Epidermal melanocyte (primary cell): ENCODE measurements around a stretch of chr15.

DNA sequence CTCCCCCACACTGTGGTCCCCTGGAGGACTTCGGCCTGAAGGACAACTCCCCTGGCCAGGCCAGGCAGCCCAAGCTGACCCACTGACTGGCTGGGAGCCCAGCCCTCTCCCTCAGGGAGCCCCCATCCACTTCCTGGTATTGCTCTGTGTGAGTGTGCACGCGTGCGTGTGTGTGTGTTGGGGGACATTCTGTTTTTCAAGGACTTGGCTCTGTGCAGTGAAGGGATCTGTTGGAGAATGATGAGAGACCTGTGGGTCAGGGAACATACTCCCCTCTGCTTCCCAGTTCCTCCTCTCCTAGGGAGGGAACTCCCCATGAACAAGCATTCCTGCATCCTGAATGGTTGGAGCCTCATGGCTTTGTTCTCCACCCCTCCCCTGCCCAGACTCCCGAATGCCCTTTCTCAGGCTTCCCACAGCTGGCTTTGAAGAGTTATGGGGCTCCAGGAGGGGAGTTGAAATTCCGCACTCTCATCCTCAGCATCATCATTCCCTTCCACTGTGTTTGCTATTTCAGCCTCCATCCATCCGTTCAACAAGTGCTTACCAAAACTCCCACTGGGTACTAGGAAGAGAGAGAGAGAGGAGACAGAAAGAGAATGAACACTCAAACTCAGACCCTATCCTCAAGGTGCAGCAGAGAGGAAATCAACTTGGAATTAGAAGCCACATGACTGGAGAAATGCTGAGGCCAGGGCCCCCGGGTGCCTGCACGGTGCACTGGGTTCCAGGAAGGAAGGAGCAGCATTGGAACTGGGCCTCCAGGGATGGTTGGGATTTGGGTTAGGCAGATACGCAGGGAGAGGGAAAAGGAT lies 29.8 kb downstream of the CORO2B start:
- RRBS = no CpG with 5 or more reads among the region's 10 CpGs

- RRBS = no CpG with 5 or more reads among the region's 19 CpGs
Measured at GRCh38 chr15:68808586-68809738, 11.7 kb downstream of the ANP32A start.

DNA sequence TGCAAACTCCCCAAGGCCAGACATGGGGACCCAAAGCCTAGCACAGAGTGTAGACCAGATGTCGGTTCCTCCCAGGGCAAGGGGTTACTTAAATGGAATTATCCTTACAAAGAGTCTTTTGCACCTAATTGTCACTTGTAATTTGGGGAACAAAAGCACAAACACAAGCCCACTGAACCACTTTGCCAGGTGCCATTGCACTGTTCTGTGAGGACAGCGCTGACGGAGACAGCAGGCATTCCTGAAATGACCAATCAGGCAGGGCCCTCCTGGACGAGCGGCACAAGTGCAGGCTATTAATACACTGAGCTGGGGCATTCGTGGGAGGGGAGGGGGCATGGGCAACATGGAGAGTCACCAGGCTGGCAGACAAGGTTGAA lies 45.4 kb downstream of the NOX5 start:
- RRBS = no CpG with 5 or more reads among the region's 6 CpGs

DNA sequence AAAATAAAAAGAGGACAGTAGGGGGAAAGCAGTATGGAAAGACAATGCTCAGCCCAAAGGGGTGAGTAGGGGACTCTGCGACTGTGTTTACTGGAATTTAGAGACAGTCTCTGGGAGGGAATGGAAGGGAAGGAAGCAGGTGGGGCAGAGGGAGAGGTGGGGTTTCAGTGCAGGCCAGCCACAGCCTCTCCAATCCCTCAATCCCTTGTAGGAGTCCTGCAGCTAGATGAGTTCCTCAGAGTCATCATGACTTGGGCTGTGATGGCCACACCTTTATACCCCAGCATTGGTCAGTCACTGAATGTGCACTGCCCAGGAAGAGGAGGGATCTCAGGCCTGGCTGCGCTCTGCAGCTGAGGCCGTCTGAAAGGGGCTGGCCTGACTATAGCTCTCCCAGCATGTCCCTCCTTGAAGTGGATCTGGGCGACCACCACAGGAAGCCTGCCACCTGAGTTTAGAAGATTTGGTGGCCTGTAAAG lies 67.3 kb upstream of the GLCE start:
- RRBS = no CpG with 5 or more reads among the region's 4 CpGs

DNA sequence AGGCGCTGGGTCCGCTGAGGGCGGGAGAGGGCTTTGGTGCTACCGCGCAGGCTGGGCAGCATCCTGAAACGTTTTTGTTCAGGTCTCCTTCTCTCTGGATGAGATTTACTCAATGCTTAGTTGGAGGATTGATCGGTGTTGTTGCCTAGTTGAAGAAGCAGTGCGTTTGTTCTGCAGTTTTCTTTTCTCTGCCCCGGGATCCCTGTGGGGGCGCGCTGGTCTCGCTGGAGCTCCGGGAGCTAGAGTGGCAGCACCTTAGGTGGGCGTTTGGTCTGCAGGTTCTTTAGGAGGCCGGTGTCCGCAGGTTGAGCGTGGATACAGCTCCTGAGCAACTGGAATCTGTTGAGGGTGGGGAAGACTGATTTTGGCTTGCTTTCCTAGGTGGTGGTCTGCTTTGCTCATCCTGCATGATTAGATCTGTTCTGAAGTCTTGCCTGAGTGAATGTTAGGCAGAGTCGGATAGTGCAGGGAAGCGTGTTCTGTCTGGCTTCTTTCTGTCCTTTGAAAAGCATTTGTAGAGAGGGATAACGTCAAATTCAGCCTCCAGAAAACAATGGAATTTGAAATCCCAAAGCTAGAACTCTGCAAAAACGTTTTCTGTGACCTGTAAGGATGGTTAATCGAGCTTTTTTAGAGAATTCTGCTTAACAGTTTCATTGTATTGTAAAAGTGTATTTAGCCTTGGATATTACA lies 1.3 kb downstream of the GLCE start:
- RRBS = 6% methylated on average over 7 of the region's 22 CpGs

- RRBS = no CpG with 5 or more reads among the region's 3 CpGs
Measured at GRCh38 chr15:69290698-69291250, 7.9 kb upstream of the PAQR5 start.

GRCh38 chr15:69454397-69455577 lies 2.2 kb downstream of the RPLP1 start:
- RRBS = no CpG with 5 or more reads among the region's 7 CpGs

DNA sequence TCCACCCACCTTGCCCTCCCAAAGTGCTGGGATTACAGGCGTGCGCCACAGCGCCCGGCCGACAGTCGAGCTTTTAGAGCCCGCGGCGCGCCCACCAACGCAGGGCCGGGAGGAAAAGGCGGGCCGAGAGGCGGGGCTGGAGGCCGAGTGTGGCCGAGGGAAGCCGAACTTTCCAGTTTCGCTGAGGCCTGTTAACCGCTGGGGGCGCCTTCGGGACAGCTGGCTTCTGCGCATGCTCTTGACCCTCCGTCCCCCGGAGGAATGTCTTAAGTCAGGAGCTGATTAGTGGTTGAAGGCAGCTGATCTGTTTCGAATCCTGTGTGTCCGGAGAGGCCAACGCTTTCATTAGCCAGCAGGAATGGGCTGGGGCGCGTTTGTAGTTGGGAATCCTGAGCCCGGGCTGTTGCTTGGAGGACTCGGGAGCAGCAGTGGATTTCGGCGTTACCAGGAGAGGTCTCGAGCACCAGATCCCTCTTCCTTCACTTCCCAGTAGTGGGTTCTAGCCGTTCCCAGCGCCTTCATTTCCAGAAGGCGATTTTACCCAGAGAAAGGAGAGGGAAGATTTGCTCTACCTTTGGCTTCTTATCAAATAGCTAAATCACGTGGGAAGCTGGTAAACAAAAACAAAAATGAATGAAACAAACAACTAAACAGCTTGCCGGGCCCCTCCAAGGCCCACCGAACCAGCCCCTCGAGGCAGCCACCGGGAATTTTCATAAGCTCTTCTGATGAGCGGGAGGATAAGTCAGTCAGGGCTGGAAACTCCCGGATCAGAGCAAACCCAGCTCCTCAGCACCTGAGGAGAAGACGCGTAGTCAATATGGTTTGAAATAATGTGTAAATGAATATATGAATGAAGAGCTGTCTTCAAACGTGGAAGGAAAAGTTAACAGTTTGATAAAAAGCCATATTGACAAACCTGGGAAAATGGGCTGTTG lies 10.3 kb downstream of the RPLP1 start:
- RRBS = 4% methylated on average over 22 of the region's 48 CpGs

GRCh38 chr15:69484709-69485230 lies 32.2 kb downstream of the RPLP1 start:
- RRBS = no CpG with 5 or more reads among the region's 7 CpGs

- RRBS = 74% methylated on average over 1 of the region's 19 CpGs
Measured at GRCh38 chr15:69578484-69579330, 126.1 kb downstream of the RPLP1 start.

DNA sequence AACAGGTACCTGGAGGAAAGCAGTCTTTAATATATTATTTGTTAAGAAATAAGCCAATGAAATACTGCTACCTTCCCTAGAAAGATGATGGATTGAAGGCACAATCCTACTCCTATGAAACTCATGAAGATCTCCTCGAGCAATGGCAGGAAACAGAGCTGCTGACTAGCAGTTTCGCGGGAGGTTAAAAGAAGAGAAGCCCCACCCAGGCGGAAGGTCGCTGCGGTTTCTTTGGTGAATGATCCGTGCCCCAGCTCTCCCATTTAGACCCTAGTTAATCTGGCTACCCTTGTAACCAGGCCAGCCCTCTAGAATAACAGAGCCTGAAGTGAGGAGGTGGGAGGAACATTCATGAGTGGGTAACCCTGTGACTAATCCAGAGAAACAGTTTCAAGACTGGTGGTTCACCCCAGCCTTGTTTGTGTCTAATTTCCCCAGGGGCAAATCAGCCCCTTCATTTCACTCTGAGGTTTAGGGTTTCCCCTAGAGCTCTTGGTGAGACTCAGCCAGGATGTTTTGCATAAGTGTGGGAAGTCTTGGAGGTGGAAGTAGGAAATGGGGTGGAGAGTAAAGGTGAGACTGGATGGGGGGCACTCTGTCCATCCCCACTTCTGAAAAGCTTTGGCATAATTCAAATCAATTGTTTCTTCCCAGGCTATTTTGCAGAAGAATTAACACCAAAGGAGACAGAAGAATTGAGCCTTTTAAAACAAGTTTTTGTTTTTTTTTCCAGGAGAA lies 303.0 kb downstream of the RPLP1 start:
- RRBS = no CpG with 5 or more reads among the region's 7 CpGs

GRCh38 chr15:69979634-69980278 lies 118.0 kb downstream of the TLE3 start:
- RRBS = no CpG with 5 or more reads among the region's 9 CpGs

DNA sequence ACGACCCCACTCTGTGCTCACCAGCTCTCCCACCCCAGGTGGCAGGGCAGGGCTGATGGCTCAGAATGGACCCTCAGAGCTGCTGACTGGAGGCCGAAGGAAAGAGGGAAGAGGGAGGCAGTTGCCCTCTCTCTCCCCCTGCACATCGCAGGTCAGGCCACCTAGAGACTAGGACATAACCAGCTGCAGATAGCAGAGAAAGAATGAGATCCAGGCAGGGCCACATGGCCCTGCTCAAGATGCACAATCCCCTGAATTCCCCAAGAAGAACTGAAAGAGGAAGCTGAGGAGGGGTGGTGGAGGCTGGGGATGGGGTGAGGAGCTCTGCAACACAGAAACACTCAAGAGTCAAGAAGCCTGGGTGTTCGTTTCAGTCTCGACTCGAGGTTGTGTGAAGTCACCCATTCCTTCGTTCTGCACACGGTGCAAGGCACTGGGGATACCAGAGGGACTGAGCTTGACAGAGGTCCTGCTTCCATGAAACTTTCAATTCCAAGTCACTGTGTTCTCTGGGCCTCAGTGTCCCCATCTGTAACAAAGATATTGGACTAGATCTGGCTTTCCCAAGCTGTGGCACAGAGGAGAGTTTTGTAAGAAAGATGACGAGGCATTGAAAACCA lies 62.0 kb downstream of the TLE3 start:
- RRBS = no CpG with 5 or more reads among the region's 9 CpGs

GRCh38 chr15:70036554-70037062 lies 61.1 kb downstream of the TLE3 start:
- RRBS = no CpG with 5 or more reads among the region's 4 CpGs

DNA sequence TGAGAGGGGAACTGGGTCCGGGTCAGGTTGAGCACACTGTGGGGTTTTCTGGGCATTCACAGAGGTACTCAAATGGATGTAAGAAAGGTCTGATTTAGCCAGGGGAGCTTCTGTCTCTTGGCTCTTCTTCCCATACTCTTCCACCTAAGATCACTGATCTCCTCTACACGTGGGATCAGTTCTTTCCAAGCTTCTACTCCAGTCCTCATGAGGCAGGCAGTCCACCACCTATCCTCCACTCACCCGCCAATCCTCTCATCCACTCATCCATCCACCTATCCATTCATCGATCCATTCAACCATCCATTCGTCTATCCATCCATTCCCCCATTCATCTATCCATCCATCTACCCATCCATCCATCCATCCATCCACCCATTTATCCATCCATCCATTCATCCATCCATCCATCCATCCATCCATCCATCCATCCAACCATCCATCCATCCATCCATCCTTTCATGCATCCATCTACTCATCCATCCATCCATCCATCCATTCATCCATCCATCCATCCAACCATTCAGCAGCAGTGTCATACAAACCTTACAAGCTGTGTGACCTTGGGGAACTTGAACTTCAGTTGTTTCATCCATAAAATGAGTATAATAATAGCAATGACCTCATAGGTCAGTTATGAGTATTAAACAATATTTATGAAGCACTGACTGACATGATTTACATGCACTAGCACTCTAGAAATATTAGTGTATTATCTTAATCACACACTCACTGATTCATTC lies 55.1 kb downstream of the TLE3 start:
- RRBS = no CpG with 5 or more reads among the region's 5 CpGs

DNA sequence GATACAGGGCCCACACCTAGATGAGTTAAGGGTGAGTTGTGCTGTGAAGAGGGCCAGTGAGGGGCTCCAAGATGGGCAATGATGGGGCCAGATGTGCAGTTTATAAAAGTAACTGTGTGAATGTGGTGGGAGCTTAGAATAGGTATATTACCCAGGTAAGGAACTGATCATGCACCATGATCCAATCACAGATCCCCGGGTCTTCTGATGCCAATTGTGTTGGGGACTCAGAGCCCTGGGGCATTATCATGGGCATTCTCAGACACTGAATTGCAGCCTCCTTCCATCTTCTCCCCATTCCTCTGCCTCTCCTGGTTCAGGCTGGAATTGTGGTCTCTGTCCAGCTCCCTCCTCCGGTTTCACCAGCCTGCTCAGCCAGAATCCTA lies 53.7 kb downstream of the TLE3 start:
- RRBS = no CpG with 5 or more reads among the region's 2 CpGs

DNA sequence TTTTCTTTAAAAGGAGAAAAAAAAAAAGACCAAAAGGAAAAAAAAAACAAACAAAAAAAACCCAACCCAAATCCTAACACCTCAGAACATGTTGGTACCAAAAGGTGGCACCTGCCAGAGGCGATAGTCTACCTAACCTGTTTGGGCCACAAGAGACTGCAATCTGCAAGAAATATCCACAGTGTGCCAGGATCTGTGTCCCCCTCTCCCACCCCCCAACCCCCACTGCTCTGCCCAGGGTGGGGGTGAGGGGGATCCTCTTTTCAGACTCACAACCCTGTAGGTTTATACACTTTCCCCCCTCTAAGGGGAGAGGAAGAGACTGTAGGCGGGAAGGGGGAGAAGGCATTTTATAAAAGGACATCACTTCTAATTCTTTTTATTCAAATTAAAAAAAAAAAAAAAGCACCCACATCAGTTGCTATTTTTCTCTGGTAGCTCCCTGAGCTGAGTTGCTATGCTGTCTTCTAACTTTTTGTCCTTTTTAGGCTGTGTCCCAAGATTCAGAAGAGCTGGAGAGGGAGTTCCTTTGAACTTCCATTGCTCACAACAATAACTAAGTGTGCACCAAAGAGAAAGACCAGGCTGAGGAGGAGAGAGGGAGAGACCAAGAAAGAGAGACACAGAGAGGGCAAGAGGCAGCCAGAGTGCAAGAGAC lies 49.0 kb downstream of the TLE3 start:
- RRBS = no CpG with 5 or more reads among the region's 2 CpGs

GRCh38 chr15:70050841-70051743 lies 46.6 kb downstream of the TLE3 start:
- RRBS = 90% methylated on average over 6 of the region's 17 CpGs

DNA sequence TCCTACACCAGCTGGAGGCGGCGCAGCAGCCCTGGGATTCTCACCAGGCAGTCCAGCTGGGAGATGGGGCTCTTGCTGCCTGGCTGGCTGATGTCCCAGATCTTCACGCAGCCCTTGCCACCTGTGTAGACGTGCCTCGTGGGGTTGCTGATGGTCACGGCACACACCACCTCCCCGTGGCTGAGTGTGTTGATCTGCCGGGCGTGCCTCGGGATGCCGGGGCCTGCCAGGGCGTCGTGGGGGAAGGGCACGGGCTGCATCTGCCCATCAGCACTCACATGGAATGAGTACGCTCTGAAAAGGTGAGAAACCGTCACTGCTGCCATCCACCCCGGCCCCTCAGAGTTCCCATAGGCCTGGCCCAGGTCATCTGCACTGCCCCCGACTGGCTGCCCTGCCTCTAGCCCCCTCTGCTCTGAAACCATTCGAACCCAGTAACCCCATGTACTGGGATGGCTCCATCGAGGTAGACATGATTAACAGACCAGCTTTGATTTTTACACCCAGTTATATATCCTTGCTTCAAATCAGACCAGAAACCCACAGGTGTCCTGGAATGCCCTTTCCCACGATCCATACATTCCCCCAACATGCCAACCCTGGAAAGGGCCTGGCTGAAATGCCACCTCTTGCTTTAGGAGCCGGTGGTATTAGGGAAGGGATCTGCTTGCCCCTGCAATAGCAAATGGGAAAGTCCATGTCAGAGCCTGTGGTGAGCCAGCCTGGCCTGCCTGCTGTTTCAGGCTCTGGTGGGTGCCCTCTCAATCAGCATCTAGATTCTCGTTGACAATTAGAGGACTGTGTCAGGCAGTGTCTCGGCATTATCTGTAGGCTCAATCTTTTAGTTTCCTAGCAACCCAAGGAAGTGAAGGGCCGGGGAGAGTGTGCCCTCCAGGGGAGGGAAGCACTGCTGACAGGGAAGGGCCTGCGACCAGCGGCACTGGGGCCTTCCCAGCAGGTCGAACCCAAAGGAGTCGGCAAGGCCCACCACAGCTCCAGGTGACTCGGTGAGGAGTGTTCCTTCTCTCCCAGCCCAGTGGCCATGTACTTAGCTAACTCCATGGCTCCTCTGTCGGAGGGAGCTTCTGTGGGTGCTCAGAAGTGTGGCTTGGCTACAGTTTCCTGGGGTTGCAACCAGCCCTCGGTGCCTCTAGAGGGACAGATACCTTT lies 42.3 kb downstream of the TLE3 start:
- RRBS = no CpG with 5 or more reads among the region's 32 CpGs

DNA sequence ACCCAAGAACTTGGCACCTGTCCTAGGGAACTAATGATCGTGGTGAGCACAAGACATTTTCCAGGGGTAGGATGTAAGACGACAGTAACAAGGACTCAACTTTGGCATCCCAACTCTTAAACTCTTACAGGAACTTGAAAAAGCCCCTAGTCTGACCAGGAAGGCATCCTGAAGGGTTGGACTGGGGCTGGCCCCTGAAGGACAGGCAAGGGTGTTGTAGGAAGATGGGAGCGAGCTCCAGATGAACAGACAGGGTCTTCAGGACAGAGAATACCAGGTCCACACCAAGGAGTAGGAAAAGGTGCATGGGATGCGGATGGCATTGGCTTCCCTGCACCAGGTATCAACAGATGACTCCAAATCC lies 32.2 kb downstream of the TLE3 start:
- RRBS = no CpG with 5 or more reads among the region's 4 CpGs